Left ventricle myocardium (tissue), 1 donor: ENCODE measurements around a stretch of chr3.

GRCh38 chr3:186785486-186786112, 2.2 kb downstream of the EIF4A2 start:
- PRO-cap = no peak

- PRO-cap = no peak
Observed at GRCh38 chr3:186888555-186888971, 41.8 kb upstream of the ST6GAL1 start.

DNA sequence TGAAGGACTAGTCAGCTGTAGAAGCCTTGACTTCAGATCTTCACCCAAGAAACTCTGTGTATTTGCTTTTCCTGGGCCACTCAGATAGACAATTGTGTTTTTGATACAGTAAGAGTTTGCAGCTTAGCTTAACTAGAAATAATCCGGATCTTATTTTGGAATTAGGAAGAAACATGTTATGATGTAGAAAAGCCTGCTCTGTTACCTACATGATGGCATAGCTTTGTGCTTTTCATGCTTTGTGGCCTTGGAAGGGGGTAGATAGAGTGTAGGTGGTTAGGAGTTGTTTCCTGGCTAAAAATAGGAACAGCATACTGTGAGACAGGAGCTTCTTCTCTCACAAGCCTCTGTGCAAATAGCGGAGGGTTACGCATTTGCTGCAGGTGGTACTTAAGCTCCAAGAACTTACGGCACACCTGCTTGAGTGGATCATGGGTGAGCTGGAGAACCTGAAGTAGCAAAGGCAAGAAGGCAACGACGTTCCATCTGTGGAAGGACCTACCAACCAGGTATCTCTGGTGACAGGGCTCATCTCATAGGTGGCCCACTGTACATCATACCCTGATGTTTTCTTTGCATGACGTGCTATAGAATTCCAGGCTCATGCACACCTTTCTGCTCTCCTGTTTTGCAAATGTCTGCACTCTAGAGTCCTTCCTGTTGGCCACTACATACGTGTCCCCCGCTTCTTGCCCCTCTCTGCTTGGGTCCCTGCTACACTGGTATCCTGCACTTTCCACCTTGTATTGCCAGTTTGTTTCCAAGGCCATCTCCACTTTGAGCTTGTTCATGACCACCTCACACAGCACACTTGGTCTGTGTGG, 66.1 kb downstream of the ST6GAL1 start:
- PRO-cap = no peak

GRCh38 chr3:187019508-187020098, 89.3 kb downstream of the ST6GAL1 start:
- PRO-cap = no peak

GRCh38 chr3:187072640-187073121, 66.6 kb downstream of the RPL39L start:
- PRO-cap = no peak

DNA sequence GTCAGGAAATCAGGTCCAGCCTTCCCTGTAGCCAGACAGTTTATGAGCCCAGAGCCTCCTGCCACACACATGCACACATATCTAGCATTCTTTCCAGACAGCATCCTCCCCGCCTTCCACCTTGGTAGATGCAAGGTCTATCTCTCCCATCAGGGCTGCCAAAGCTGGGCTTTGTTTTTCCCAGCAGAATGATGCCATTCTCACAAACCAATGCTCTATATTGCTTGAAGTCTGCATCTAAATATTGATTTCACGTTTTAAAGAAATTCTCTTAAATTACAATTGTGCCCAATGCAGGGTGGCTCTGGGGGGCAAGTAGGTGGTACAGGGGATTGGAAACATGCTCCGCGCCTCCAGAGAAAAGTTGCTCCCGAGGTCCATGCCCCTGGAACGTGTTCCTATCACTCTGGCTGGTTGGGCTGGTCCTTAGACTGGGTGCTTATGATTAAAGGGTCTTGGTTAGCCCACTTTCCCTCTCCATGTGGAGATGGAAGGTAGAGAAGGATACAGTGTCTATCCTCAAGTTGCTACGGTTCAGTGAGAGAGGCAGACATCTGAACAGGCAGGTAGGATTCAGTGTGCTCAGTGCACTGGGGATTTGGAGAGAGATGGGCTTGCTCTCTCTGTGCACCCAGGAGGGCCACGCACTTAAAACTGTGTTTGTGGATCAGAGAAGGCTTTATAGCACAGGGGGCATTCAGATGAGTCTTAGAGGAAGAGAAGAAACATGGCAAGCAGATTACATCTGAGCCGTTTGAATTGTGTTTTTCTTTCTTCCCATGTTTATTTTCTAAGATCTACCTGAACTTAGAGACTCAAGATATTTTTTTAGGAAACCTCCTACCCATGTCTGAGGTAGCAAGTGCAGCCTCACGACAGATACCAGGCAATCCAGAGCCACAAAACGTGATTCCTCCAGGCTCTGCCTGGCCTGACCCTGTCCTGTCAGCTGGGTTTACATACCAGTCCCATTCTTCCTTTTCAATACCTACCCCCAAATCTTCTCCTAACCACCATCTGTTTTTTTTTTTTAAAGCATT, 63.0 kb downstream of the RPL39L start:
- PRO-cap = no peak

DNA sequence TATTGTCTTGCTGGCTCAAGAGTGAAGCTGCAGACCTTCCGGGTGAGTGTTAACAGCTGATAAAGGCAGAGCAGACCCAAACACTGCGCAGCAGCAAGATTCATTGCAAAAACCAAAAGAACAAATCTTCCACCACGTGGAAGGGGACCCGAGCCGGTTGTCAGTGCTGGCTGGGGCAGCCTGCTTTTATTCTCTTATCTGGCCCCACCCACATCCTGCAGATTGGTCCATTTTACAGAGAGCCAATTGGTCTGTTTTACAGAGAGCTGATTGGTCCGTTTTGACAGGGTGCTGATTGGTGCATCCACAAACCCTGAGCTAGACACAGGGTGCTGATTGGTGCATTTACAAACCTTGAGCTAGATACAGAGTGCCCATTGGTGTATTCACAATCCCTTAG, 1.1 kb upstream of the RTP4 start:
- PRO-cap = no peak

GRCh38 chr3:187739175-187739889, 5.9 kb downstream of the BCL6 start:
- PRO-cap = bidirectional peak, plus-strand start at chr3:187739964, minus-strand start at chr3:187739786

DNA sequence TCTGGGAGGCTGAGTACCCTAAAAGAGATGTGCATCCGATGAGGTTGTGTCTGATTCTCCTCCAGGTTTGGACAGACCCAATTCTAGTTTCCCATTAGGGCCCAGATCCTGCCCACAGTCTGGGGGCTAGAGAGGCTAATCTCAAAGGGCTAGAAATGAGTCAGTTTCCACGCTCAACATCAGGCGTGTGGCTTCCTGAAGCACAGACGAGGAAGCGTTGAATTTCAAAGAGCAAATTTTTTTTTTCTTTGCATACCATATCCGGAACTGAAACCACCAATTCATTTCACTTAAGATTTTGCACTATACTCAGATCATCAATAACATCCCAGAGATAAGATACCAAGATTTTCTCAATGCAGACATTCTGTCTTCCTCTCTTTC, 173.8 kb upstream of the BCL6 start:
- PRO-cap = no peak

- PRO-cap = no peak
Observed at GRCh38 chr3:187935634-187936223, 190.5 kb upstream of the BCL6 start.

GRCh38 chr3:187957295-187957599, 196.7 kb upstream of the LPP start:
- PRO-cap = unidirectional peak, minus-strand start at chr3:187957483

- PRO-cap = unidirectional peak, minus-strand start at chr3:188155204
Observed at GRCh38 chr3:188154703-188155414, 902 bp downstream of the LPP start.

GRCh38 chr3:188206334-188206981, 52.5 kb downstream of the LPP start:
- PRO-cap = no peak

DNA sequence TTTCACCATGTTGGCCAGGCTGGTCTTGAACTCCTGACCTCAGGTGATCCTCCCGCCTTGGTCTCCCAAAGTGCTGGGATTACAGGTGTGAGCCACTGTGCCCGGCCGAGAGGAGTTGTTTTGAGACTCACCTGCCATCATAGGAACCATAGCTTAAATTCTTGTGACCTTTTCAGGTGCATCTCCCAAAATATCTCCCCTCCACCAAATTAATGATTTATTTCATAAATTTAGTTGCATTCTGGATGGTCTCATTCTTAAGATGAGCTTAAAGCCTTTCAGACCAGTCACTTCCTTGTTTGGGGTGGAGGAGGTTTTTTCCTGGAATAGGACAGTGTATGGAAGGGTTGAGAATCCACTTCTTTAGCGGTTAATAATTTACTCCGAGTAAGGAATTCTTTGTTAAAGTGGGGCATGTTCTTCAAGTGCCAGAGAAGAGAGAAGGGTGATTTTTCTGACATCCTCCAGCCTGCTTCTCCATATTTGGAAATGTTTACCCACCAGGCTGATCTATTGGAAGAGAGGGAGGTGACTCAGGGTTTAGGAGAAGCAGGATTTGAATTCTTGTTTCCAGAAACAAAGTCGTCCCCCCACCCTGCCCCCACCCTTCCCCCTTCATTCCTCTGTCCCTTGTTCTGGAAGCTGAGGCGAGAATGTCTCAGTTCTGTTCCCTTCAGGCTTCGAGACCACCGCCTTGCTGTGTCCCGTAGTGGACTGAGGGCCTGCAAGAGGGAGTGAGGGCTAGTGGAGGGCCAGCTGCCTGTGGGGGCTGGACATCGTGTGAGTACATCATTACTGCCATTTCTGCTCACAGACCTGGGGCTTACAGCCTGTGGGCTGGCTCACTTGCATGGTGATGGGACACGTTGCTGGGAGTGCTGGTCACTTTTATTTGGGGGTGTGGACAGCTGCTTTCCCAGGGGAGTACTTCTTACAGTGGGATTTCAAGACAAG, 58.4 kb downstream of the LPP start:
- PRO-cap = no peak

DNA sequence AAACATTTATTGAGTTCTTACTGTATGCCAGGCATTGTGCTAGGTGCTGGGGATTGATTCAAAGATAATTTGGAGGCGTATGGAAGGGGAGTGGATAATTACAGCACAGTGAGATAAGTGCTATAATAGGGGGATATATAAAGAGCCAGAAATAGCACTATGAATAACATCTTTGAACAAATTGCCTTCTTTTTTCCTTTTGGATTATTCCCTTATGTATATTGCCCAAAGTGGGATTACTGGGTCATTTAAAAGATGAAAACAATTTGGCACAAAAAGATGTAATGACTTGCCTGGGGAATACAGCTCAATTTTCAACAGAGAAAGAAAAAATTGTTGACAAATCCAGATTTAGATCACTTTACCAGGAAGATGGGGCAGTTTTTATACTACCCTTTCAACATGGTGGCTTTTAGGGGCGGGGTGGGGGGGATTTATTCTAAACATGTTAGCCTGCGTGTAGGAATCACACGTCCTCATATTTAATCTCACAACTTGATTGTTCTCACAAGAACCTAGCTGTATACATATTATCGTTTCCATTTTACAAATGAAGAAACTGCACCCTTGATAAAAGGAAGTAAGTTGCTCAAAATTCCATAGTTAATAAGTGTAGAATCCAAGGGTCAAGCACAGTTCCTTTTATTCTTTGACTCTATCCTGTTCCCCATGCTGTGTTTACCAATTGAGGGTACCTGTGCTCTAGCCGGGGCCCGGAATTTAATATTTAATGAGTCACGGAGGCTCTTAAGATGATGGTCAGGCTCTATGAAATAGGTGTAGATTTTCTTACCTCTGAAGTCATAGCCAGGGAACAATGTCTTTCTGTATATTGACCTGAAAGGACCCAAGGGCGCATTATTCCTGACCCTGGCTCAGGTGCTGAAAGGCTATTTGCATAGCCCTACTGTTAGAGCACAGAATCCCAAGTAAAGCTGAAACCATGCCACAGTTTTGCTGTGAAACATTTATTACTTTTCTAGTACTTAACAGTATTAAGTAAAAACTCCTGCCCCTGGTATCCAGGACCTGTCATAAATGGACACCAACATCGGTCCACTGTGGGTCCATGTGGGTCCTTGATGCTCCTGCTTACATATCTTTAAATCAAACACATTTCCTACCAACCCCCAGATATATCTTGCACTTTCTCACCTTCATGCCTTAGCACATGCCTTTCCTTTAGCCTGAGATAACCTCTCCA, 65.1 kb downstream of the LPP start:
- PRO-cap = no peak

GRCh38 chr3:188228194-188228604, 74.2 kb downstream of the LPP start:
- PRO-cap = no peak

DNA sequence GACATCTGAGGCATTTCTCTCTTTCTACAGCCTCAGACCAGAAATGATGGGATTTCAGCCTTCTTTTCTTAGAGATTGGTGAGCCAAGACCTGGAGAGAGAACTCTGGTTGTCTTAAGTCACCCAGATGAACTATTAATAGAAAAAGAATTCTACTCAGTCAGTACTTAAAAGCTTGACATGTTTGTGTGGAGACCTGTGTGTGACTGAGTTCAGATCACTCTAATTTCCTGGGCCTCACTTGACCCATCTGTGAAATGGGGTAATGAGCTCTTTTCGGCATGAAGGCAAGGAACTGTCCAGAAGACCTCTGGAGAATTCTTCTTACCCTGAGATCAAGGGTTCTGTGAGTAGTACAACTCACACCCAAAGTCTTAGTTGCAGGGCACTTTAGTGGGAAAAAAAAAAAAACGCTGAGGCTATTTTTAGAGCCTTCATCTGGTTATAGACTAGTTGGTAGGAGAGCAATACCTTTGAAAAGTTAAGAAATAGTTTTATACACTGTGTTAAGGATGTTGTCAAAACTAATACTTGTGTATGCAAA, 93.0 kb downstream of the LPP start:
- PRO-cap = no peak

DNA sequence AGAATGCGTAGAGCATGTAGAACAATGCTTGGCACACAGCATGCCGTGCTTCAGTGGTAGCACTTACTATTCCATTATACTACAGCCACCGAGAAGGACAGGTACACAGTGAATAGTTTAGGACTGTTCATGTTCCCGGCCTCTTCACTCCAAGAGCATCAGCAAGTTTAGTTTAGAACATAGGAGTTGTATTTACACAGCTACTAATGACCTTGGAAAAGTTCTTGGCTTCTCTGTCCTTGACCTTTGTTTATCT, 136.4 kb downstream of the LPP start:
- PRO-cap = no peak

DNA sequence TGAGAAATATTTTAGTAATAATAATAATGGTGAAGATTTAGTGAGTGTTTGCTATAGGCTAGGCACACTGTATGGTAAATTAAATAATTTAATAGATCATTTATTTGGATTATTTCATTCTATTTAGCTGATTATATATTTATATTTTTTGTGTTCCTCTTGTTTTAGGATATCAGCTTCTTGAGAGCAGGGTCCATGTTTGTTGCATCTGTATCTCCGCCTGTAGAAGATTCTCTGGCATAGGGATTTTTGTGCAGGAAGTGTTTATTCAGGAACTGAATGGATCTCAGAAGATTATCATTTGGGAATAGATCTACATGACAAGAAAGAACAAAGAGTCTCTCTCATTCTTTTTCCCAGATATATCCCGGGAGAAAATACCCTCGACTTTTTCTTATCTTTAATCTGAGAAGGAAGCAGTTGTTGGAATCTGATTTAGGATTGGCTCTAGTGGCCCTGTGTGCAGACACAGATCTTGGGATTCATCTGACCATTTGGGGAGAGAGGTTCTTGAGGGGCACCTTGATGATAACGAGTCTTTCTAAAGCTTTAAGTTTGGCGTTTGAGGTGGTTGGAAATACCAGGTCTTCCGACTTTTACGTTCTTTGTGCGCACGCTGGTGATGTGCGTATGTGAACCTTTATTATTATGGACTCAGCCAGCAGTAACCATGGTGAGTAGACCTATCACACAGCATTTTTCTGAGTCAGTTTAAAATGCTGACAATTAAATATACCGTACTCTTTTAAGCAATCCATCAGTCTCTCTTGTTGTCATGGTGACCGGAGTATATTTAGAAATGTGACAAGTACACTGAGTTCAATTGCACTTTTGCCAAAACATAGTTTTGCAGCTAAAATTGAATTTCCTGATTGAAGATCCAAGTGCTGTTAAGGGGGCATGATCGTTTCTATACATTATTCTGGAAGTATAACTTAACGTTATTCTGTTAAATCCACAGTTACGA, 171.9 kb downstream of the LPP start:
- PRO-cap = no peak

GRCh38 chr3:188351846-188352353, 197.9 kb downstream of the LPP start:
- PRO-cap = no peak